Measurements from ENCODE around the genes MPV17, NRBP1, KRTCAP3 and IFT172.

GRCh38 chr2:27291911-27292308, 9.7 kb downstream of the TRIM54 start:
- PRO-cap: no peak

- PRO-cap: bidirectional peak, plus-strand start at chr2:27323136, minus-strand start at chr2:27323019; bidirectional peak, plus-strand start at chr2:27323774, minus-strand start at chr2:27323583
Measured at GRCh38 chr2:27322903-27323940, at the start of gene MPV17. Gene MPV17 (minus strand): TSS chr2:27323097.

DNA sequence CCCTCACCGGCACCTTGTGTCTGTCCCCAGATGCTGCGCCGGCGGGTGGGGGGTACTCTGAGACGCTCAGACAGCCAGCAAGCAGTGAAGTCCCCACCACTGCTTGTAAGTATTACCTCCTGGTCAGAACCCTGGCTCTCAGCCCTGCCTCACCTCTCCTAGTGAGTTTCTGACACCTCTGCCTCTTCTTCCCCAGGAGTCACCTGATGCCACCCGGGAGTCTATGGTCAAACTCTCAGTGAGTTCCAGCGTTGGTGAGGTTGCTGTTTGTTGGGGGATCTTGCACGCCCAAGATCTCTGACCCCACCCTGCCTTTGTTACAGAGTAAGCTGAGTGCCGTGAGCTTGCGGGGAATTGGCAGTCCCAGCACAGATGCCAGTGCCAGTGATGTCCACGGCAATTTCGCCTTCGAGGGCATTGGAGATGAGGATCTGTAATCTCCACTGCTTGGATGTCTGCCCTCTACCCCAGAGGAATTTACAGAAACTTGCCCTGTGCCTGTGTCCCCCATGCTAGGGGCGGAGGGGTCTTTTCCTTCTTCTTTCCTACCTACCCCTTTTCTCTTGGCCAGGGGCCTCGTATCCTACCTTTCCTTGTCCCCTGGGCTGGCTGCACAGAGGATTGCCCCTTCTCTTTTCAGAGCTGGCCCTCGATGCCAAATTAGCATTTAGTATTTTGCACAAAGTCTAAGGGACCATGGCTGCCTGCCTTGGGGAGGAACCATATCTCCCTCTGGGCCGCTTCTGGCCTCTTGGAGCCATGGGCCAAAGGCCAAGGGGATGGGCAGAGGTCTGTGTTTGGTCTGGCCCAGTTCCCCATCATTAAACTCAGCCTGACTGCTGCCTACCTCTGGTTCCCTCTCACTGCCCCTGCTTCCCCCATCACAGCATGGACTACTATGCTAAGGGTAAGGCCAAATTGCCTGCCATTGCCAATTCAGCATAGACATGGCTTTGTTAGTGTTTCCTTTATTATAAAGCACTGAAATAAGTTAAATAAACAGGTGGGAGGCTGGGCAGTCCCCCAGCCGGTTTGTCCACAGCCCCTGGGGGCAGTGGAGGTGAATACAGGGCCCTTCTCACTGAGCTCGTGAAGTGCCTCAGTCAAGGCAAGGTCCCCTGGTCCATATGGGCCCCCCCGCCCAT, 3.9 kb downstream of the ZNF513 start:
- PRO-cap: no peak

DNA sequence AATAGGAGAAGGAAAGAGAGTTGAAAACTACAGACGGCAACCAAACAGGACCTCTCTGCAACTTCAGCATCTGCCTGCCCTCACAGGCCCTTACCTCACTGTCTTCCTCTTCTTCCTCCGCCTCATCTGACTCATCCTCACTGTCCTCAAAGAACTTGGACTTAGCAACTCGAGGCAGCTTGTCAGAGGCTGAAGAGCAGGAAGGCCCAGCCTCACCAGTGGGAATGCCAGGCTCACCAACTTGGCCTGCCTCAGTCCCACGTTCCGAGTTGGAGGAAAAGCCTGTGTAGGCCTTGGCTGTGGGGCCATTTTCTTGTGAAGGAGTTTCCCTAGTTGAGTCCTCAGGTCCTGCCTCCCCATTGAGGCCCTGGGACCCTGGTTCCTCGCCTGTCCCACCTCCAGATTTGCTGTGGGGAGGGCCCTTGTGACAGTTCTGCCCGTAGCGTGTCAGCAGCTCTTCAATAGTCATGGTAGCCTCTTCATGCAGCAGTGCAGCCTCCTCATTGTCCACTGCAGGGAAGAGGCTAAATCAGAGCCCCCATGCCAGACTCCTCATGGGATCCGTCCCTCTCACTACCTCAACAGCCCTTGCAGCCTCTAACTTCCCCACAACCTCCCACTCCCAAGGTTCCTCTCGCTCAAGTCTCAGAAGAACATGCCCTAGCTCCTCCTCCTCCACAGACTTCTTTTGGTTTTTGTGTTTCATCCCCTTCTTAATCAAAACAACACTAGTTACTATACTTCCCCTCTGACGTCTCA, 4.2 kb upstream of the ZNF513 start:
- PRO-cap: no peak

DNA sequence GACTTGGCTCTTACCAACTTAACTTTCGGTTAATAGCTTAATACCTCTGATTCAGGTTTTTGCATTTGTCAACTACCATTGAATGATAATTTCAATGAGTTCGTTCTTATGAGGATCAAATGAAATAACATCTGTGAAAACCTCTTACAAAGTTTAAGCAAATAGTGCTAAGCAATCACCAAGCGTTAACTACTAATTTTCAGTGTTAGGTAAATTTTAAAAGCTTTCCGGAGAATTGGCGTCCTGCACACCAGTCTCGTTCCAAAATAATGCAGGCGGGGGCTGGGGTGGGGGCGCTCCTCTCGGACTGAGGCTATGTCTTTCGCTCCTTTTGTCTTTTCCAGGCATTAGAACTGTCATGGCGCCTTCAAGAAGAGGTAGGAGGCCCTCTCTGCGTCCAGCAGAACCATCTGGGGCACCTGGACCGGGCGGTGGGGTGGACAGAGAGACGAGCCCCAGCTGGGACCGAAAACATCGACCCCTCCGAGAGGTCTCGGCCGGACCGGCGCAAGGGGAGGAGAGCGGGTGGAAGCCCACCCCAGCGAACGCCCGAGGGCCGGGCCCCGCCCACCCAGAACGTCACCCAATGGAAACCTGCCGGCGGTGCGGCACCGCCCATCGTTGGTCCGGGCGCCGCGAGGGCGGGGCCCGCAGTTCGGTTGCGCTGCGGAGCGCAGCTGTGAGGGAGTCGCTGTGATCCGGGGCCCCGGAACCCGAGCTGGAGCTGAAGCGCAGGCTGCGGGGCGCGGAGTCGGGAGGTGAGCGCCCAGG, at the start of gene NRBP1:
NRBP1 (plus strand) TSS at position 658 of the 771 bp plus-strand sequence.
- PRO-cap: bidirectional peak, plus-strand start at position 347 of the sequence, minus-strand start at position 355 of the sequence; bidirectional peak, plus-strand start at position 653 of the sequence, minus-strand start at position 578 of the sequence

DNA sequence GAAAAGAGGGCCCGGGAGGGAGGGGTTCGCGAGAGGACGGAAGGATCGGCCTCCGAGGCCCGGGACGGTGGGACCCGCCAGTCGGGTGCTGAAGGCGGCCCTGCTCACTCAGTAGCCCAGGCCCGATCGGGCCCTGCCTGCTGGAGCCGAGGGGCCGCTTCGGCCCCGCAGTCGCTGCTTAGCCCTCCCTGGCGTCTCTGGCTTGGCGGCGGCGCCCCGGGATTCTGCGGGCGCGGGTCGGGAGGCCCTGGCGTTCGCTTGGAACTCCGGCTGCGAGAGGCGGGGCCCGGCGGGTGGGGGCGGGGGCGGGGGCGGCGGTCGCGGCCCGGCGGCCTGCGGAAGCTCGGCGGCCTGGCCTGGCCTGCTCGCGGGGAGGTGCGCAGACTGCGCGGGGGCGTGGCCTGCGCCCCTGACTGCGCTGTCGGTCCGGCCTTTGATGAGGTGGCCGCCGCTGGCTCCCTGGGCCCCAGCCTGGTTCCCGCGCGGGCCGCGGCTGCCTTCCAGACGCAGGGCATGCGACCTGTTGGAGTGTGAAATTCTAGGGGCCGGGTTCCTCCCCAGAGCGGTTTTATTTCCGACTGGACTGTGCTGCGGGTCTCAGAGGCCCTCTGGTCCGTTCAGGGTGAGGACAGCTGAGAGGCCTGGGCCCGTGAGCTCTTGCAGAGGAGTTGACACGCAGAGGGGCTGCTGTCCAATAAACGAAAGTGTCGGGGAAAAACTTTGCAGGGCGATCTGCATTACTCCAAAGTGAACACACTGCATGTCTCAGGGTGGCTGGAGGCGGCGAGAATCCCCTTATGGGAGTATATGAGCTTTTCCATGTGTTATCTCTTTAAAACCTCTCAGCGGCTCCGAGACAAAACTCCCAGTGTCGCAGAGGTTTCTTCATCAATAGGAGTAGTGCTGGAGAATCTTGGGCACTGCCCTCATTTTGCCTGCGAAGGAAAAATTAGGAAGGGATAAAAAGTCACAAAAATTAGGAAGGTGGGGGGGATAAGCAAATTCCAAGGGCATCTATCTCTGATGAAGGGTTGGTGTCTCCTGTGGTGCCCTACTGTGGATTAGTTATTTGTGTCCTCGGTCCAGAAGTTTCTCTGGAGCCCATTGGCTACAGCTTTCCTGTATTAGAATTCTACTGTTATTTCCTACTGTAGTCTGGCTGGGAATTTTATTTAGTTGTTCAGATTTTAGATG, 711 bp downstream of the NRBP1 start:
- PRO-cap: bidirectional peak, plus-strand start at position 503 of the sequence, minus-strand start at position 199 of the sequence

GRCh38 chr2:27441865-27442700, at the start of gene KRTCAP3:
Gene KRTCAP3 (plus strand): TSS chr2:27442381.
- PRO-cap: bidirectional peak, plus-strand start at chr2:27442381, minus-strand start at chr2:27442212

- PRO-cap: bidirectional peak, plus-strand start at chr2:27490006, minus-strand start at chr2:27489743
Measured at GRCh38 chr2:27489289-27490323, at the start of gene IFT172. Gene IFT172 (minus strand): TSS chr2:27489743.

DNA sequence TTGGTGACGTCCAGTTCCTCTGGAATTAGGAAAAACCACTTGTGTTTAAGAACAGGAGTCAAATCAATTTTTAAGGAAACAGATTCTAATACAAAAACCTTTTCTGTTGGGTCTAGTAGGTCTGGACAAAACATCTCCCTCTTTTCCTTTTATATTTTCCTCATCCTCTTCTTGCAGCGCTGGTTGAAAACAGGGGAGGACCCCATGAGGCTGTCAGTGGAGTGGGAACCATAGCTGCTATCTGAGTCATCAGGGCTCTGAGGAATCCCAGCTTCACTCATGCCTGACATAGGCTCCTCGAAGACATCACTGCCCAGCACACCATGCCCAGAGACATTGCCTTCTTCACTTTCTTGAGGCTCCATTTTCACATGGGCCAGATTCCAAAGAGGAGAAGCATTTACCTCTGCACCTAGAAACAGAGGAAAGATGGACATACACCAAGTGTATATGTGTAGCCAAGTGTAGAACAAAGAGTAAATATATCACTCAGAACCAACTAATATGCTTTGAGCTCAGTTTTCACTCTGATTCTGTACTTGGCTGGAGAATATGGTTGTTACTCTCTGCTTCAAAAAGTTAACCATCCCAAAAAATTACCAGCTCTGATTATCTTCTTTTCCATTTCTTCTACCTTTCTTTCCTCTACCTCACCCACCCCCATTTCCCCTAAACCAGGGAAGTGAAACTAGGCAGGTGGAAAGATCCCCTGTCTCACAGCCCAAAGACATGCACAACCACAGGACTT, 9.9 kb downstream of the SUPT7L start:
- PRO-cap: no peak

DNA sequence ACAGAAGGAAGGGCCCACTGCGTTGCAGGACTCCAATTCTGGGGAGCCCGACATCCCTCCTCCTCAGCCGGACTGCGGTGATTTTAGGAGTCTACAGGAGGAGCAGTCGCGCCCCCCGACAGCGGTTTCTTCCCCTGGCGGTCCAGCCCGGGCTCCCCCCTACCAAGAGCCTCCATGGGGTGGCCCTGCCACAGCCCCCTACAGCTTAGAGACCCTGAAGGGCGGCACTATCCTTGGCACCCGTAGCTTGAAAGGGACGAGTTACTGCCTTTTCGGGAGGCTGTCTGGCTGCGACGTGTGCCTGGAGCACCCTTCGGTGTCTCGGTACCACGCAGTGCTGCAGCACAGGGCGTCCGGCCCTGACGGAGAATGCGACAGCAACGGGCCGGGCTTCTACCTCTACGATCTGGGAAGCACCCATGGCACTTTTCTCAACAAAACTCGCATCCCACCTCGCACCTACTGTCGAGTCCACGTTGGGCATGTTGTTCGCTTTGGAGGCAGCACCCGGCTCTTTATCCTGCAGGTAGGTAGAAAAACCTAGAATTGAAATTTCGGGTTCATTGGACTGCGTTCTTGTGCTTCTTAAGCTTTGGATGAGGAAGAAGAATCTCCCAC, 472 bp downstream of the SLC4A1AP start:
- PRO-cap: no peak

GRCh38 chr2:27705547-27706816, 42.3 kb downstream of the SLC4A1AP start:
- PRO-cap: no peak

DNA sequence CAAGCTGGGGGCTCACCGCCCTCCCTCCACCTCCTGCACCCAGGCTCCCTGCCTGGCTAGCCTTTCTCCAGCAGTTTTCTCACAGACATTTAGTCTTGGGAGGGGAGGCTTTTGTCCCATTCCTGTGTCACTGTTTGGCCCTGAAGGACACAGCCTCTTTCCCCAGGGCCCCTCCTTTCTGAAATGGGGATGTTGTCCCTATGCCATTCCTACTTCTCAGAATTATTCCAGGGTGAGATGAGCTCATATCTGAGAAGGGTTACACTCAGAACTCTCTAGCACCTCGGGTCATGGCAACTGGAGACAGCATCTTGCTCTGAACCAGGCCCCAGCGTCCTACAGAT, 47.3 kb upstream of the MRPL33 start:
- PRO-cap: no peak

DNA sequence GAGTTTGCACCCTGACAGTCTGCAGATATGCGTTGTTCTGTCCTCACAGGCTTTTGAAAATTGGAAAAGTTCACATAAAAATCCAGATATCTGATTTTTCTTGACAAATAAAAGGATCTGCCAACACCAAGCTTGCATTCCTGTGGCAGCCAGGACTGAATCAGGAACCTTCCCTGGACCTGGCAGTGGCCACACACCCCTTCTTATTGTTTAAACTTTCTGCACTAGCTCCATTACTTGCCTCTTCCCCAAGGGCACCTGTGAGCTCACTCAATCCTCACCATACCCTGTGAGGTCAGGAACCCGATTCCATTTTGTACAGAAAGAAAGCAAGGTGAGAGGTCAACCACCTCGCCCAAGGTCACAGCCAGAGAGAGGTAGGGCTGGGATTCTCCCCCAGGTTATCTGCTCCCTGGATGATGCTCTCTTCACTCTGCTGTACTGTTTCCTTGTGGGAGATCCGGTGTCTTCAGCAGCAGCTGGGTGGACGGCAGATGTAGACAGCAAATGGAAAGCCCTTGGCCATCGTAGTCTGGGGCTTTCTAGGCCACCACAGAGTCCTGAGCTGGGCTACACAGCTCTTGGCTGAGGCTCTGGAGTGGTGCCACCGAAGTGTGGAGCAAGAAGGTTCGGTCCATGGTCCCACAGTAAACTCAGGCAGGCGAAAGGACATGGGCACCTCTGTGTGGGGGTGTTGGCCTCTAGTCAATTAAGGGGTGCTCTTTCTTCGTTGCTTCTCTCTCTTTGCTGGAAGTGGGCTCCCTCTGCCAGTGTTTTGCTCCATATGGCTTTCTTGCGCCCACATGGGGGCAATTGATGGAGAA, 34.9 kb upstream of the MRPL33 start:
- PRO-cap: no peak

- PRO-cap: no peak
Measured at GRCh38 chr2:27772828-27773326, 1.4 kb downstream of the MRPL33 start.

- PRO-cap: bidirectional peak, plus-strand start at chr2:27799487, minus-strand start at chr2:27799247
Measured at GRCh38 chr2:27798774-27799607, 27.5 kb downstream of the MRPL33 start.

DNA sequence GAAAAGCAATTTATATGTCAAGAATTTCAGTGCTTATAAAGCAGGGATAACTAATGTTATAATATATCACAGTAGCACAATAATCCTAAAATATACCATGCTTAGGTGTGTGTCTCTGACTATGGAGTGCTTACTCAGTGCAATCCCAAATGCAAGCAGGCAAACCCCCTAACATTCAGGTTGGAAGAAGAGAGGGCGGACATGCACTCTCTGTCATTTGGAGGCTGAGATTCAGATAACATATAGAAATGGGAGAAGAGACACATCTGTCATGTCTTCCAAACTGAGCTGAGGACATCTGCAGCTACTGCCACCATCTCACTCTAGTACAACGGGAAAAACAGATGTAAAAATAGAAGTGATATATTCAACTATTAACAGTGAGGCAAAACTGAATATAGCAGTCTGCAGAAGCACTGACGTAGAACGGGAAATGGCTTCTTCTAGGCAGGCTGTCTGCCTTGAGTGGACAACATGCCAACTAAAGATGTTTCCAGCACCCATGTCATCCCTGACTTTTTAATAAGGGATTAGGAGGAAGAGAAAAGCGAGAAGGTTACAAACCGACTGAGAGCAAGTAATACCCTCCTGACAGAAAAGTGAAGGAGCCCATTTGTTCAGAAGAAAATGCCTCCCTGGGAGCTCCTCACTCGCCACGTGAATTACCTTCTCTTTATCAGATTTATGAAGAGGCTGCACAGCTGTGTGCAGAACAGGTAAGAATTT, 51.6 kb downstream of the MRPL33 start:
- PRO-cap: no peak

GRCh38 chr2:27888740-27889332, 1.4 kb downstream of the RBKS start:
- PRO-cap: no peak

DNA sequence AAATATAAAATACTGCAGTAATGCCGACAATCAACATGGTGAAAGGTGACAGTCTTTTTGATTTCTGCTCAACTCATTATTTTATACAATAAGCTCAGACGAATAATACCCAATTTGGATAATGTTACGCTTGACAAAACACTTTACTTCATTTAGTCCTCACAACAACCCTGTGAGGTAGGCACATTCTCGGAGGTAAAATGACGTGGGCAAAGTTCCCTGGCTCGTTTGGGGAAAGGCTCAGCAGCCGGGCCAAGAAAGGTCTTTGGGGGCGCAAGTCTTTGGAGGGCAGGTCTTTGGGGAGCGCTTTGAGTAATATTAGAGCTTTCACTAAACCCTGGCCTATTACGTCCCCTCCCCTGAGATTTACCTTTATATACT, 495 bp downstream of the RBKS start:
- PRO-cap: no peak

DNA sequence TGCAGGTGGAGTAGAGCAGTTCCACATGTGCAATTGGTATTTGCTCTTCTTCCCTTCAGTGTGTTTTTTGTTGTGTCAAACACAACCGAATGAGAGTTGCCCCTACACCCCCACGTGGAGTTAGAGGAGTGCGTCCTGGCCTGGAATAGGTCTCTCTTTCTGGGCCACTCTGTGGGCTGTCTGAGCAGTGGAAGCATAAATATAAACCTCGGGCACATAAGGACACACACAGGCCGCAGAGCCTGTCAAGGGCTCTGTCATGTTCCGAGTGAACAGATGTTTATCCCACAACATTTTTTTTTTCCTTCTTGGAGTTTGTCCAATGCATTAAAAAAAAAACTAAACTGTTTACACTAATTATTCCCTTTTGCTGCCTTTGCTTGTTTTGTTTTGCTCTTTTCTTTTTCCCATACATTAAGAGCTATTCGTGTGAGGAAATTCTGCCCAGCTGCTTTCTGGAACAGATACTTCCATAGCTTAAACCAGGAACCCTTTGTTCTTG, 228.4 kb upstream of the FOSL2 start:
- PRO-cap: no peak

DNA sequence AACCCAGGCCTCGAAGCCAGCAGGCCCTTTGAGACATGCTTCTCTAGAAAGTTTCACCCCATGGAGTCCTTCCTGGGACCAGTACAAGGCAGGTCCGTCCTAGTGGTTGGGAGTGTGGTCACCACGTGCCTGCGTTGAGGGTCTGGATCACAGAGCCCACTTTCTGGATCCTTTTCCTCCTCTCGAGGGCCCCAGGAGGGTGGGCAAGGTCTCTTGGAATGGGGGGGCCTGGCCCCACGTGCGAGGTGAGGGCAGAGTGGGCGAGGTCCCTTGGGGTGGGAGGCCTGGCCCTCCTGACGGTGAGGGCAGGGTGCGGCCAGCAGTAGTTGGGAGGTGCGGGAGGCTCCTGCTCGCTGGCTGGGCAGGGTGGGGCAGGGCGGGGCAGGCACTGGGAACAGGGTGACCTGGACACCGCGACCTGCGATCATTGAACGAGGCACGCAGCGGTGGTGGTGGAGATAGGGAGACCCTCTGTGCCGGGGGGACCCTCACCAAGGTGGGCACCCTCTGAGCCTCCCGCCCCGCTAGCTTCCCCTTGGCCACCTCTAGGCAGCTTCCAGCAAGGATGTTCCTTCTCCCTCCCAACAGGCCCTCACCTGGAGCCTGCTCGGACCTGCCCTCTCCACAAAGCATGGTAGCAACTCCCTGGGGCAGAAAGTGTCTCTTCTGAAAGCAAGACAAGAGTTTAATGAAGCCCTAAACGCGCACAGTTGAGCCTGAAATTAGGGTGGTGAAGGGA, 15.5 kb upstream of the FOSL2 start:
- PRO-cap: no peak

All from endodermal cell (in vitro differentiated cells).